Bile duct (tissue), 1 donor: ENCODE measurements around a stretch of chr2.

DNA sequence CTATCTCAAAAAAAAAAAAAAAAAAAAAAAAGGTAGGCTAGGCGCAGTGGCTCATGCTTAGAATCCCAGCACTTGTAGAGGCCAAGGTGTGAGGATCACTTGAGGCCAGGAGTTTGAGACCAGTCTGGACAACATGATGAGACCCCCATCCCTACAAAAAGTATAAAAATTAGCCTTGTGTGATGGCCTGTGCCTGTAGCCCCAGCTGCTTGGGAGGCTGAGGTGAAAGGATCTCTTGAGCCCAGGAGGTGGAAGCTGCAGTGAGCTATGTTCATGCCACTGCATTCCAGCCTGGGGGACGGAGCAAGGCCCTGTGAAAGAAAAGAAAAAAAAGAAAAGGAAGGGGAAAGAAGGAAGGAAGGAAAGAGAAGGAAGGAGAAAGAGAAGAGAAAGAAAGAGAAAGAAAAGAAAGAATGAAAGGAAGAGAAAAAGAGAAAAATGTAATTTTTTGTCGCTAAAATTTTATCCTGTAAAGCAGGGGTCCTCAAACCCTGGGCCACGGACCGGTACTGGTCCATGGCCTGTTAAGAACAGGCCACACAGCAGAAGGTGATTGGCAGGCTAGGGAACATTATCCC lies 140.5 kb upstream of the NT5C1B start:
- PRO-cap, result no peak

DNA sequence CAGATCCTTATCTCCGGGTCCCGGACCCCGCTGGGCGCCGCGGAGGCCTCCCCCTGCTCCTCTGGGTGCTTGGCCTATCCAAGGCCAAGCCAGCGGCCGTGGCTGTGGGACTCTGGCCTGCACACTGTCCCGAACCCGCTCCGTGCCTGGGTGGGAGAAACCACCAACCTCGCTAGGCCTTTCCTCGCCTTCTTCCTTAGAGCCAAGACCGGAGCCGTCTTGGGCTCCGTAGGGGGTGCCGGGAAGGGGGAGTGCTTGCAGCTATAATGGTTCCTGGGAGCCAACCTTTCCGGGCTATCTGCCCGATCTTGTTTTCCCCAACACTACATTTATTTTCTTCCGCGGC lies 2.4 kb downstream of the OSR1 start:
- PRO-cap, result no peak

DNA sequence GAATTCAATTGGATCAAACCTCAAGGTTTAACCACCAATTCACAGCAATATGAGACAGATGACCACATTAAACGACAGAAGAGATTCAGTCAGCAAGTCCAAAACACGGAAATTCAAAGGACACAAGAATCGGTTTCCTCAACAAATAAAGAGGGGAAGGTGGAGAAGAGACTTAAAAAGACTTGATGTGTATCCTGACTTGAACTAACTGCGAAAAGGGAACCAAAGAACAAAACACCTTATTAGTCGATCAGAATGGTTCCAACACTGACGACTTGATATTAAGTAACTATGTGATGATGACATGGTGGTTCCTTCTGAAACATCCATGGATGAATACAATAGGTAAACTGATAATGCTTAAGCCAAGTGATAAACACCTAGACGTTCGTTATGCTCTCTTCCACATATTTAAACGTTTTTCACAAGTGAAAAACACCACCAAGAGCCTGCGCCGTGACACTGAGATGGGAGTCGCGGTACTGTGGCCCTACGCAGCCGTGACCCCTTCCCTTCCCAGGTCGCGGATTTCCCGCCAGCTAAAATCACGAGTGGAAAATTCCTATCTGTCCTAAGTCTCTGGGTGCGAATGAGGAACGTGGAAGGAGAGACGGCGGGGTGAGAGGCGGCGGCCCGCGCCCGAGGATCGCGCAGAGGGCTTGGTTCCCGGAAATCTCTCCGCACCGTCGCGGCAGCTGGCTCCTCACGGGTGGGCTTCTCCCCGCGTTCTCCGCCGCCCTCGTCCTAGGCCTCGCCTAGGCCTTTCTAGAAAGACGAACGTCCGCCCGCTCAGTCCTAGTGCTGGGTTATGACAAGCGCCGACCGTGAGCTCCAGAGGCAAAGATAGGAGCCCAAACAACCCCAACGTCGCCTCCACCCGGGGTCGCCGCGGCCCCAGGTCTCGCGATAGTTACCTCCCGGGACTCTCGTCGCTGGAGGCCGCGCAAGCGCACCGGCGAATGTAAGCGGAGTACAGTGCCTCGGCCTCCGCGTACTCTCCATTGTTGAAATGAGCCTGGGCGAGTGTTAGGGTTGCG lies 673 bp downstream of the TTC32 start:
- PRO-cap, result unidirectional peak, plus-strand start at position 242 of the sequence; bidirectional peak, plus-strand start at position 952 of the sequence, minus-strand start at position 903 of the sequence

- PRO-cap, result no peak
These were observed 16.3 kb upstream of the LAPTM4A start for GRCh38 chr2:20067703-20068110.

GRCh38 chr2:20129057-20130030 lies 77.9 kb upstream of the LAPTM4A start:
- PRO-cap, result no peak

- PRO-cap, result no peak
These were observed 39.4 kb downstream of the SDC1 start for GRCh38 chr2:20185313-20186060.

DNA sequence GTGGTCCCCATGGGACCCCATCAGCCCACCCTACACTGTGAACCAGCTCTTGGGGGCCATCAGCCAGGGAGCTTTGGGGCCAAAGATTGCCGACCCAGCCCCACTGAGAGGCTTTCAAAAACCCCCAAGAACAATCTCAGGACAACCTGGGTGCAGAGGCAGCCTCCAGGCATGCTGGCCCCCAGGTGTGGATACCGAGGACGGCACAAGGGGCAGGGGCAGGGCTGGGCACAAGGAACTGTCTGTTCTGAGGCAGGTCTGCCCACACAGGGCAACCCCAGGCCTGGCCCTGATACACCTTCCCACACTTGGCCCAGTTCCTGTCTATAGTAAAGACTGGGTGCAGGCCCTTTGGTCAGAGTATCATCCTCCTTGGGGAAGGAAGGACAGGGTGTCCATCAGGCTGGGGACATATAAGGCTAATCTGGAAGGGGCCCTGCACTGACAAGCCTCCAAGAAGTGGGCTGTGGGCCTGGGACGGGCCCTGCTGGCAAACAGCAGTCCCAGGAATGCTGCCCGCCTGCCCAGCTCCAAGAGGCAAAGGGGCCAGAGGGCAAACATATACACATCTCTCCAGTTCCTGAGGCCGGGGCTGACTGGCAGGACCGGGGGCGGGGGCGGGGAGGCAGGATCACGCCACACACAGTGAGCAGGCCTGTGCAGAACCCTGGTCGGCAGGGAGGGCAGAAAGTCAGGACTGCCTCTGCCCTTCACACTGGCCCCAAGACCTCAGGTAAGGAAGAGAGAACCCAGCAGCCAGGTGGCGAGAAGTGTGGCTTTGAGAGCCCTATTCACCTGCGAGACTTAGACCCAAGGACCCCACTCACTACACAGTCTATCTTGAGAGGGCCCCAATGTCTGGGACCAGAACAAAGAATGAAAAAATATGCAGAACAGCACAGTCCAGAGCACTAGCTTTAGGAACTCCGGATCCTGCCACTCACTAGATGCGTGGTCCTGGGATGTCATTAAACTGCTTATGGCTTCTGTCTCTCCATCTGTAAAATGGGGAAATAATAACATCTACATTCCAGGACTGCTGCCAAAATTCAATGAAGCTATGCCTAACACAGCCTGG lies 18.8 kb downstream of the SDC1 start:
- PRO-cap, result no peak

GRCh38 chr2:20221616-20221980 lies 3.3 kb downstream of the SDC1 start:
- PRO-cap, result no peak

DNA sequence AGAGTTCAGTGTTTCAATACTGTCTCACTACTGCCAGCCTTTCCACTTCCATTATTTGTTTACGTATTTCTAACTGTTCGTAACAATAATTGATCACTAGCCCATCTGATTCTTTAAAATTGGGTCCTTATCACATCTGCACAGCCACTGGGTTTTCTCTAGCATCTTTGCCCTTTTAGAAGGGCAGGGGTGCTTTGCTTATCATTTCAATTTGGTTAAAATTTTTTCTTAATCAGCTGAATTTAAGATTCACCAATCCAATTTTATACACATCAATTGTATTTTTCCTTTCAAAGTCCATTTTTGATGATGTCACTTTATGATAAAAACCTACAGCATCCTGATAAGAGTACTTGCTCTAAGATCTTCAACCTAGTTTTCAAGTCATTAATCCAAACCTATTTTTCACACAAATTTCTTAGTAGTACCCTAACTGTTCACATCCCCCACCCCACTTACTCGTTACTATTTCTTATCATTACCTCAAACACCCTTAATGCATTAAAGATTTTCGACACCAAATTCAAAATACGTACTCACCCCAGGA lies 40.5 kb upstream of the SDC1 start:
- PRO-cap, result no peak

GRCh38 chr2:20282726-20283467 lies 58.0 kb upstream of the SDC1 start:
- PRO-cap, result no peak

DNA sequence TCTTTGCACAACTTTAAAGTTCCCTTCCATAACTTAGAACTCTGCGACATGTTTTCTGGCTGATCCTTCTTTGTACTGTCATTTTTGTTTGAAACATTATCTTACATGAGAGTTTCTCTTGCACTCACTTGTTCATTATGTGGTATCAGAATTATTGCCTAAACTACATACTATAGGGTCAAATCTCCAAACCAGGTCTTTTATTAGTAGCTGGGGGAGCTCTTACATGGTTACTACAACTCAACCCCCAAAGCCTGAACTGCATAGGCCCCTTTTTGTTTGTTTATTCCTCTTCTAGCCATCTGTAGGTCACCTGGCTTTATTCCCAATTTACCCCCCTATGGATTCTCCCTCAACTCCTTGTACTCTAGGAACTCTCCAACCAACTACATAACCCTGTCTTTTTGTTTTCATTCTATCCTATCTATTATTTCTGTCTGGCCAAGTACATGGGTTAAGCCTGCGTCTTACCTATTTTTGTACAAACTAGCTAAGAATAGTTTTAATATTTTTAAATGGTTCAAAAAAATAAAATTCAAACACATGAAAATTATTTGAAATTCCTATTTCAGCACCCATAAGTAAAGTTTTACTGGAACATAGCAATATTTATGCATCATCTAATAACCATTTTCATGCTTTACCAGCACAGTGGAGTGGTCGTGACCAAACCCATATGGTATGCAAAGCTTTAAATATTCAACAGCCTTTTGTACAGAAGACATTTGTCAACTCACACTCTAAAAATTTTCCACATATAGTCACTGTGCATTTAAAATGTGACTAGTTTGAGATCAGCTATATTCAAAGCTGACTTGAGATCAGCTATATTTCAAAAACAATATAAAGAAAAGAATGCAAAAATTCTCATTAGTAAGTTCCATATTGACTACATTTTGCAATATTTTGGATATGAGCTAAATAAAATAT lies 46.5 kb downstream of the PUM2 start:
- PRO-cap, result no peak

- PRO-cap, result no peak
These were observed 23.5 kb downstream of the PUM2 start for GRCh38 chr2:20327185-20327583.

DNA sequence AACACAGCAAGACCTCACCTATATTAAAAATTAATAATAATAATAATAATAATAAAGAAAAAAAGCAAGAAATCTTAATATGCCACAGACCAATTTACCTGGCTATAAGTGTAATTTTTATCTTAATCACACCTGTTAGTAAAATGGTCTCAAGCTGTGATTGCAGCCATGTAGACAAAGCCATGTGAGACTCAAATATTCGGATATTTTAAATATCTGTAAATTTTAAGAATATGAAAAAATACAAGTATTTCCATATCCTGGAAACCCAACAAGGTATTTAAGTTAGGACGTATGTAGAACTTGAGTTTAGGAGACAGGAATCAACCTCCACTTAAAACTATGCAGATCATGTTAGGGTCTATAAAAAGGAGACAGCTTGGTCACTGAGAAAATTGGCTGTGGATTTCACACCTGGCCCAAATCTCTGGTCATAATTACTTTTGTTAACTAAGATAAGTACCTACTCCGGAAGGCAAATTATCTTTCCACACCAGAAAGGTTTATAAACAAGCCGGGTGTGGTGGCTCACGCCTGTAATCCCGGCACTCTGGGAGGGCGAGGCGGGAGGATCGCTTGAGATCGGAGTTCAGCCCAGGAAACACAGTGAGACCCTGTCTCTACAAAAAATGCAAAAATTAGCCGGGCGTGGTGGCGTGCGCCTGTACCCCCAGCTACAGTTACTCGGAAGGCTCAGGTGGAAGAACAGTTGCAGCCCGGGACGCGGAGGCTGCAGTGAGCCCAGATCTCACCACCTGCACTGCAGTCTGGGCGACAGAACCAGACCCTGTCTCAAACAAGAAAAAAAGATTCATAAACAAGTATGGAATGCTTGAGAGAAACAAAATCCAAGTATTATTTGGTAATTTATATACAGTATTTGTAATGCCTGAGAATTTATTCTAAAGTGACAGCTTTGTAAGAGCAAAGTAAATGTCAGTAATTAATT lies 2.2 kb downstream of the PUM2 start:
- PRO-cap, result no peak

- PRO-cap, result no peak
These were observed 27.8 kb upstream of the RHOB start for GRCh38 chr2:20418839-20419801.

GRCh38 chr2:20428289-20428743 lies 18.6 kb upstream of the RHOB start:
- PRO-cap, result no peak

GRCh38 chr2:20446593-20446995 lies 280 bp upstream of the RHOB start:
- PRO-cap, result bidirectional peak, plus-strand start at chr2:20447074, minus-strand start at chr2:20446893

DNA sequence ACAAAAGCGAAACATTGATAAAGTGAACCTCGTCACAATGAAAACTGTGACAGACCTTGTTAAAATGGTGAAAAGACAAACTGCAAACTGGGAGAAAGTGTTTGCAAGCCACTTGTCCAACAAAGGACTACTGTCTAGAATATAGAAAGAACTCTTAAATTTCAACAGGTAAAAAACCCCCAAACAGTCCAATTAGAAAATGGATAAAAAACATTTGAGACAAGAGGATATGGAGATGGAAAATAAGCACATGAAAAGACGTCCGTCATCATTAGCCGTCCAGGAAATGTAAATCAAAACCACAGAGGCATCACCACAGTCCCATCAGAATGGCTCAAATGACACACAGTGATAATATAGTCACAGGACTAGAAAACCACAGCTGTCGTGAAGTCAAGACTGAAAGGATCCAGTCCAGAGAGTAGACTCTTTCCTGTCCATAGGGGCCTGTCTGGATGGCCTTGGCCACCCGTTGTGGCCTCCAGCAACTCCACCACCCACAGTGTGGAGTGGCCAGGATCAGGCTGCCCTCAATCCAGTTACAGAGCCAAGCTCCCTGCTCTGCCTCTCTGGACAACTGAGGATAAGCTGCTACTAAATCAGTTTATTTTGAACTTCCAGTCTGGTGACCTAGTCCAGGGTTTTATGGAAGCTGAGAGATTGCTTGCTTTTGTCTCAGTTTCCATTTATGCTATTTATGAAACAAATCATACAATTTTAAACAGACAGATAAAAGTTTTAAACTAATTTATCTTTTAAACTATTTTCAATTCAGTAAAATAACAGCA lies 60.3 kb downstream of the RHOB start:
- PRO-cap, result no peak

DNA sequence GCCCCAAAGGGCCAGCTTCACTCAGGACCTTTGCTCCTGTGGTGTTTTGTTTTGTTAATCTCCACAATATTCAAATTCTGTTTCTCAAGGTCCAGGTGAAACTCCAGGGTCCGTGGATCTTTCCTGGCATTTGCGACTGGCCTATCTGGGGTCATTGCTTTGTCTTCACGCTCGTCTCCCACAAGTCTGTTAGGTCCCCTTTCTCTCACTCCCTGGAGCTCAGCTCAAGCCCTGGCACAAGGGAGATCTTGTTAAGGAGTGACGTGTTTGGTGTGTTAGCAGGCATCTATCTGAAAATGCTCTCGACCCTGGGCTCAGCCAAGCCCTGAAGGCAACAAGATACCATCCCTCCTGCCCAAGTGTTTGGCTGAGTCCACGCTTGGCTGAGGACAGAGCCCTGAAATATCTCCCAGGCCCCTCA lies 91.3 kb downstream of the RHOB start:
- PRO-cap, result no peak

- PRO-cap, result no peak
These were observed 15.2 kb downstream of the HS1BP3 start for GRCh38 chr2:20635614-20636165.

- PRO-cap, result no peak
These were observed 9.5 kb downstream of the HS1BP3 start for GRCh38 chr2:20641138-20642099.